Peritoneum (tissue), 1 donor: Measurements from ENCODE around the gene CEP57L1.

DNA sequence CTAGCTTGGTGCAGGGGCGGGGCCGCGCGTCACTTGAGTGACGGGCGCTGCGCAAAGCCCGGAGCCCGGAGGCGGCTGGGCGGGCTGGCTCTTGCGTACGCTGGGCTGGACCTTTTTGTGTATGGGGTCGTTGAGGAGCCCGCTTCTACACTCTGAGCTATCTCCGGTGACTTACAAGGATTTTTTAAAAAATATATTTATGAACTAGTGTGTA is 2.2 kb upstream of the FOXO3 start:
- PRO-cap: no peak

GRCh38 chr6:108588456-108588997 is 27.8 kb downstream of the FOXO3 start:
- PRO-cap: no peak

GRCh38 chr6:108653685-108654488 is 93.2 kb downstream of the FOXO3 start:
- PRO-cap: no peak

GRCh38 chr6:108657599-108658269 is 97.0 kb downstream of the FOXO3 start:
- PRO-cap: no peak

DNA sequence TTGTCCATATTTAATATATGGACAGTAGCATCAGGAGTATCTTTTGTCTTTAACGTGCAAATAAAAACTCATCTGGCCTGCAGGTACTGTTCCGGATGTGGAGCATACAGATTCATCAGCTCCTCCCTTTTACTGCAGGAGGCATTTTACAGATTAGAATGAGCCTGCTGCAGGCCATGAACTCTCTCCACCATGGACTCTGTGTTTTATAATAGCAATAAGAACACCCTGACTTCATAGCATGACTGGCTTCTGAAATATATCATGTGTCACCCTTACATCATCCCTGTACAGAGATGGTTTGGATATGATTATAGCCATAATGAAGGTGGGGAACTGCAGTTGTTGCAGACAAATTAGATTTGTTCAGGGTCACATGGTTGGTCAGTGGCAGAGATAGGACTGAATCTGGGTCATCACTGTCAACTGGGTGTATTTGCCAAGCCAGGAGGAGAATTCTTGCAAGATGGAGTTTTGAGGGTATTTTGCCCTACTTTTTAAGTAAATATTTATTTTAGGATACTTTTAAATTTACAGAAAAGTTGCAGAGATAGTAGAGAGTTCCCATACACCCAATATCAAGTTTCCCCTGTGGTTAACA is 100.7 kb downstream of the FOXO3 start:
- PRO-cap: no peak

GRCh38 chr6:108944634-108945381 is 96.6 kb downstream of the ARMC2 start:
- PRO-cap: no peak

DNA sequence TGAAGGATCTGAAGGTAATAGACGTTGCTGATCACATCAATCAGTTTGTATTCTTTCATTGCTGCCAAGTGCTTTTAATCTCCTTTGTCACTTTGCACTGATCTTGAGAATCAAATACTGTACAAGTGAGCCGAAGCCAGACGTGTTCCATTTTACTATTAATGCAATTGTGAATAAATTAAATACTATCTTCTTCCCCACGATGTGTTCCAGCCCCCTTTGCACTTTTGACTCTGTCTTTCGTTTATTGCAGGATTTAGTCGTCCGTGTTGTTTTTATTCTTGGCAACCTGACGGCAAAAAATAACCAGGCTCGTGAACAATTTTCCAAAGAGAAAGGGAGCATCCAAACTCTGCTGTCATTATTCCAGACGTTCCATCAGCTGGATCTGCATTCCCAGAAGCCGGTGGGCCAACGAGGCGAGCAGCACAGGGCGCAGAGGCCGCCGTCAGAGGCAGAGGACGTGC is 104.6 kb downstream of the ARMC2 start:
- PRO-cap: no peak

GRCh38 chr6:108990848-108991461 is 103.7 kb downstream of the SESN1 start:
- PRO-cap: no peak

GRCh38 chr6:108991744-108992463 is 102.7 kb downstream of the SESN1 start:
- PRO-cap: no peak

DNA sequence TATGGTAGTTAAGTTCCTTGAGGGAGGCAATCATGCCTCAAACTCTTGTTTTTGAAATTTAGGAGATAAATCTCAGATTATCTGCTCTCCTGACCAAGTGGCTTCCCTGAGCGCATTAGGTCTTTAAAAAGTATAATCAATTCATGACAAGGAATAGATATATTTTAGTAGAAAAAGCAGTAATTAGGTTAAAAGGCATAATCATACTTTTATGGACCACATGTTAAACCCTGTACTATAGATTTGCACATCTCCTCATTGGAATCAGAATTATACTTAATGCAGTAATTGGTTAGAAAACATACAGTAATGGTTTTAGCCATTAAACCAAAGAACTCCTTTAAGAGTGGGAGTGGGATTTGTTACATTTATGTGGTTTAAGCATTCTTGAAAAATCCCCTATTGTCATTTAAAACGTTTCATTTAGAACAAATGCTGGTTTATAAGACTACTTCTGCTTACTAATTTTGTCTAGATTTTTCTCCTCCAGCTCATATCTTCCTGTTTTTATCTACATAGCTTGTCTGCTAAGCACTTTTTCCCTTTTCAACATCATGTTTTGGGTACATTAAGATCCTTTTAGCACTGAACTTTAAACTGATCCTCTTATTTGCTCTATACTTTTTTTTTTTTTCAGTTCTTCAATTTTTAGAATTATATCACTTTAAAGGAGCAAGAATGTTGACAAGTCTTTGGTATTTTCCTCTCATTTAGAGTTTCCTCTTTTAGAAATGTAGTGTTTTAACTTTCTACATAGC is 81.1 kb downstream of the SESN1 start:
- PRO-cap: no peak

GRCh38 chr6:109083521-109084075 is 11.0 kb downstream of the SESN1 start:
- PRO-cap: no peak

DNA sequence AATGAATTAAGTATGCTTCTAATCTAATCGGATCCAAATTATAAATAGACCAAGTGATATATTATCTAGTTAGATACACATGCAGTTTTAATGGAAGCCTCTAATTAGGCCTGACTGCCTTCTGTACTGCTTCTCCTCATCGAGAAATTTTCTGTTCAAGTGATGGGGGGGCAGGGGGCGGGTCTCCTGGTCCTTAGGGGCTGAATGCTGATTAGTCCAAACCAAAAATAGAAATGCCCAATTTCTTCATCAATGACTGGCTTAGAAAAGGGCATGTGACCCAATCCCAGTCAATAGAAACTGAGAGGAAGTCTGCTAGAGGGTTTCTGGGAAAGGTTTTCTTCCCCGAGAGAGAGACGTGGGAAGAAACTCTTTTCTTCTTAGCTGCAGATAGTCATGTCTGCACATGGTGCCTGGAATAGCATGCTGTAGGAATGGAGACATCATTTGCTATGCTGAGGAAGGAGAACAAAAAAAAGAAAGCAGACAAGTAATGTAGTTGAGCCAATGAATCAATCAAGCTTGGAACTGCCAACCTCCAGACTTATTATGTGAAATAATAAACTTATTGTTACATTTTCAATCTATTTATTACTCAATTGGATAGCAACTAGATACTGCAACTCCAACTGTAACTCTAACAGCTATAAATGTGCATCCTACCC is 6.7 kb downstream of the SESN1 start:
- PRO-cap: no peak

DNA sequence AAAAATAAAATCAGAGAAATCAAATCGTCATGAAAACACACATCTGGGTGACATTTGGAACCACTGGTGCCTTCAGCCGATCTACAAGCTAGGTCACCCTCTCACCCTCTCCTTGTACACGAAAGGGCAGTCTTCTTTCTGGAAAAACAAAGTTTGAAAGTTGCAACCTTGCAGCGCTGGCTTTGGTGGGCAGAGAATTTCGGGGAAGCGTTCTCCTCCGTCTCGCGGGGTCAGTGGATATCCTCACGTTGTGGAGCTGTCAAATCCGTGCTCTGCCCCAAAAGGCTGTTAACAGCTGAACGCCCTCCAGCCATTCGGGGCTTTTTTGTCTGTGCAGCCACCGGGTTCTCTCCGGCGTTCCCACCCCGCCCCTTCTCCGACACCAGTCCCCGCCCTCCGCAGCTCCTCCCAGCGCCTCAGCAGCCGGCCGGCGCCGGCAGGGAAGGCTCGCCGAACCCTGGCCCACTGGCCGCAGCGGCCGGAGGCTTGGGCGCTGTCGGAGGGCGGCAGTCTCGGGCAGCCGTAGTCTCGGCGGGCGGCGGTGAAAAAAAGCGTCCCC is 409 bp downstream of the SESN1 start:
- PRO-cap: no peak

DNA sequence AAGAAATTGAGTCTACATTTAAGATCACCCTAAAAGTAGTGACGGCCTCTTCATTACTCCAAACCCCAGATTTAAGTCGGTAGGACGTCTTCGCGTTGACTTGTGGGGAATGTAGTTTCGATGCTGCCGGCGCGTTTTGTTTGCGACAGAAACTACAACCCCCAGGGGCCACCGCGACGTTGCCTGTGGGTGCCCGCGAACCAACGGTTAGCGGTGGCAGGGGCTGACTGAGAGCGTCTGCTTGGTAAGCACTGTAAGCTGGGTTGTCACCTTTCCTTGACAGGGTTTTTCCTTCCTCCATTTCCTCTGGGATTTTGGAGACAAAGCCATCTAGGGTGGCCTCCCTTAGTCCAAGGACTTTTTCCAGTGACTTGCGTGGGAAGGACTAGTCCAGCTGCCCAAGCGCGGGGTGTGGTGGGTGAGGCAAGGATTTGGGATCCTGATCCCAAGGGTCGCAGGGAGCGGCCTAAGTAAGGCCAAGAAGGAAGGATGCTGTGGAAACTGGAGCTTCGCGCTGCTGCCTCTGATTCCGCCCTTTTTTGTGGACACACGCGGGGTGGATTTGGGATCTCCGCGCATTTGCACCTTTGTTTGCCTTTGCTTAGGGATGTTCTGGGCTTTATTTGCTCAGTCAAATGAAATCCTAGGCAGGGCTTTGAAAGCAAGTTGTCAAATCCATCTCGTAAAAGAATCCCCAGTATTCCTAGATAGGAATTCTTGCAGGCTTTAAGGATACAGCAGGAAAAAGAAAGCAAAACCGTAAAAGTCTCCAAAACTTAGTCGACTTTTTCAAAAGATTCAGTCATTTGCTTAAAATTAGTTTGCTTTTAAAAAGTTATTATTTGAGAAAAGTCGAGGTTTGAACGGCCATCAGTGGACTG is at the start of gene CEP57L1:
Gene CEP57L1 (plus strand): TSS at position 176 of the 881 bp plus-strand sequence.
- PRO-cap: bidirectional peak, plus-strand start at position 176 of the sequence, minus-strand start at position 73 of the sequence; unidirectional peak, plus-strand start at position 176 of the sequence

GRCh38 chr6:109252062-109252655 is 130.1 kb downstream of the CD164 start:
- PRO-cap: no peak

- PRO-cap: no peak
These were observed 85.8 kb downstream of the CD164 start for GRCh38 chr6:109296375-109297042.

- PRO-cap: no peak
These were observed 49.7 kb downstream of the CD164 start for GRCh38 chr6:109332623-109332908.

GRCh38 chr6:109368767-109369309 is 13.4 kb downstream of the CD164 start:
- PRO-cap: no peak

- PRO-cap: no peak
These were observed 4.0 kb downstream of the CD164 start for GRCh38 chr6:109378259-109378706.

DNA sequence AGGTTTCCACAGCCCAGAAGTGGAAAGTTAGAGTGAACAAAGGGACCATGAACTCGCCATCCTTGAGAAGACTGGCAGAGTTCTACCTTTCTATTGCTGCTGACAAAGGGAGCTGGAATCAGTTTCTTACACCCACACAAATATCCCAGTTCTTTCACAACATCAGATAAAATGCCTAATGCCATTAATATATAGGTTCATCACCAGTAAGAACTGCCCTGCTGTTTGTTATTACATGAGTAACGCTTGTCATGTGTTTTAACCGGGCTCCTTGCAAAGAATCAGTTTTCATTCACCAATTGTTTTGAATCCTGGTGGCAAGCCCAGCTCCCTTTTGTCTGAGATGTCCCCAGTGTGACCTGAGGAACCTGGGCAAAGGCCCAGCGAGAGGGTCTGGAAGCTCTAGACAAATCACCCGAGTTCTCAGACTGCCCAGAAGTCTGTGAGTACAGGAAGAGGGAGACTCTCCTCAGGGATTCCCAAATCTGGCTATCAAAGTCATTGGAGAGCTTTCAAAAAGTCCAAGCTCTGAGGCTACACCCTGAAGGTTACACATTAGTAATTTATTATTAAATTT is 7.5 kb upstream of the CD164 start:
- PRO-cap: no peak